ENCODE results near the genes POTEB3, GOLGA6L22, MAGEL2, GOLGA6L24, GOLGA8M and GOLGA6L7.

GRCh38 chr15:21263075-21263406, 177.3 kb downstream of the POTEB3 start:
- PRO-cap = no peak
- RAMPAGE, long total RNA, 4 experiments = no peak in any of the 4 experiments

GRCh38 chr15:21440258-21440937, at the start of gene POTEB3:
Gene POTEB3, minus strand, starts transcription at chr15:21440499.
- PRO-cap = no peak
- RAMPAGE, long total RNA, 4 experiments = no peak in any of the 4 experiments

DNA sequence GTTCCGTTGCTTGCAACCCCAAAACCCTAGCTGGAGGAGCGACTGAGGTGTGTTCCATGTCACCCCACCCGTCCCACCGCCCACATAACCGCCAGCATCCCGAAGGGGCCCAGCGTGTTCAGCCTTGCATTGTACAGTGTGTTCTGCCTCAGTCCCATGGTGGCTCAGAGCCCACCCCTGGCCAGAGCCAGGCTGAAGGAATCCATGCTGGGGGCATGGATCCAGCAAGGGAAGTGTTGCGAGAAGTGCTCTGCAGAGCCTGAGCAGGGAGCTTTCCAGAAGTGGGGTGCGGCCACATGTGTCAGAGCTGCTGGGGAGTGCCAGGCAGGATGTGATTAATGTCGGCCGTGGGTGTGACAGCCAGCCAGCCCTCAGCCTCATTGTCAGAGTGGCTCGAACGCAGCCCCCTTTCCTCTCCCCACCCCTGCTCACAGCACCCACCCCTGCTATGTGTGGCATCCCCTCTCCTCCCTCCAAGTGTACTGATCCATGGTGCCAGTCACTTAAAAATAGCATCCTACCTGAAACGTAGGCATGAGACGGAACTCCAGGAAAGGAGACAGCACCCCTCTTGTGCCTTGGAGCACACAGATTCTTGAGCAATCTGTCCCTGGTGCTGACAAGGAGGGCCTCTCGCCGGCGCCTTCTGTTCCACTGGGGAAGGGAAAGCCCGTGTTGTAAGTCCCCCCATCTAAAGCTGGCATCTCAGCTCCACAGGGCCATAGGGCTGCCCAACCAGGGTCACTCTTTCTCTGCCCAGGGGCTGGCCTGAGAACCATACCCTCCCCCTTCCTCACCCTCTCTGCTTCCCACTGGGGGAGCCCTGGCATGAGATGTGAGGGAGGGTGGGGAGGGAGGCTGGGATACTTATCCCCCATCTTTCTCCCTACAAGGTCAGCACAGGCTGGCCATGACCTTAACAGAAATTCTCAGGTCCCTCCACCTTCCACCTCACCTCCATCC, 145.0 kb downstream of the OR4N4 start:
- PRO-cap = no peak
- RAMPAGE, long total RNA, 4 experiments = no peak in any of the 4 experiments

DNA sequence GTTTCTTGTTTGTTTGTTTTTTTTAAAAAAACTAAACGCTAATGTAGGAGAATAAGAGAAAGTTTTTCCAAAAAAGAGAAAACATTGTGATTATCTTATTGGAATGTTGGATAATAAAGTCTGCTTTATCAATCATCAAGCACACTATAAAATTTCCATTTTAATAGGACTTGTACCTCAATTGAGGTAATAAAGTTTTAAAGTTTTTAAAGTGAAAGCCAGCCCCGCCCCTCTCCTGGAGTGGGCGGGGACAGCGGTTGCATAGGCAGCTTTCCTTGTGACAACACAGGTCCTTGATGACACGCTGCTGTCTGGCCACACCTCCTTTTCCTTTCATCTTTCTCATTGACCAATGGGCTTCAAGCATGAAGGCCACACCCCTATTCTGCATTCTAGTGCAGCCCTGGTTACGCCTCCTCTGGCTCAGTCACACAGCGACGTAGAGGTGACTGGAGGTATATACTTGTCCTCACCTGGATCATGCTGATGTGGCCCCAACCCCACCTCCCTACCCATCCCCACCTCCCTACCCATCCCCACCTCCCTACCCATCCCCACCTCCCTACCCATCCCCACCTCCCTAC, at the start of gene GOLGA6L22:
GOLGA6L22 (plus strand) TSS at position 390 of the 584 bp plus-strand sequence.
- PRO-cap = no peak
- RAMPAGE, long total RNA, 4 experiments = no peak in any of the 4 experiments

- PRO-cap = no peak
- RAMPAGE, long total RNA, 4 experiments = start-site peak on the plus strand in 2 of 4 experiments, at chr15:23310819-23310878 at its widest, 8 to 9 reads per replicate
Measured at GRCh38 chr15:23310438-23311172, 23.4 kb downstream of the GOLGA6L26 start.

DNA sequence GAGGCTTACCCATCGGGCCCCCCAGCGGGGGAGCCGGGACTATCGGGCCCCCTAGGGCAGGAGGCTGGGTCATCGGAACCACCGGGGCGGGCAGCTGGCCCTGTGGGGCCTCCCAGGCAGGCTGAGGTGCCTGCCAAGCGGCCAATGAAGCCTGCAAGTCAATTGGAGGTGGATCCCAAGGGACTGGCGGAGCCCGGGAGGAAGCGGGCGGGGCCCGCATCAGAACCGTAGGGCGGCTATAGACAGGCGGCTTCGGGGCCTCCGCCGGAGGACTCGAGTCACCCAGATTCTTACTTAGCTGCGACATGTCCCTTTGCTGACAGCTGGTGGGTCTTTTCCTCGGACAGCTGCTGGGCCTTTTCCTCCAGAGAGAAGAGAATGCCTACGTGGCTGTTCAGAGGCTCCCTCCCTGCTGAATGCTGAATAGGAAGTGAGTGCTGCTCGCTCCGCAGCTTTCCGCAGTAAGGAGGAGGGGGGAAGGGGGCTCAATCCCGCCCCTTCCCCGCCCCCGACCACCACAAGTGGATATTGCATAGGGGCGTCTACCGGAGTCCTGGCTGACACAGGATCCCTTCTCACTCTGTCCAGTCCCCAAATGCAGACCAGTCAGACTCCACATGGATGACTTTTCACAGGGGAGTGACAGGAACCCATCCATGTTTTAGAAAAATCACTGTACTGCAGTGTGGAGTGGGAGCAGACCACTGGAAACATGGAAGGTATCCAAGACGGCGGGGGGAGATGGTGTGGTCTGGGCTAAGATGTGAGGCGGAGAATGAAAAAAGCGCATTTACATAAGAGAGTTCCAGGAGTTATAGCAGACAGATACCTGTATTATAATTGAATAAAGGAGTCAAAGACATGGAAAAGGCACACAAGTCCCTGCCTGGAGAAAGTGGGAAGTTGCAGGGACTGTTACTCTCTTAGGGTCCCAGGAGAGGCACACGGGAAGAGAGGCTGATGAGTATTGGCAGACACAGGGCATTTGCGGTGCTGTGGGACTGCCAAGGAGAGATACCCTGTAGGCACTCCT, at the start of gene MAGEL2:
MAGEL2 (minus strand) TSS at position 432 of the 1,033 bp plus-strand sequence.
- PRO-cap = no peak
- RAMPAGE, long total RNA, 4 experiments = no peak in any of the 4 experiments

DNA sequence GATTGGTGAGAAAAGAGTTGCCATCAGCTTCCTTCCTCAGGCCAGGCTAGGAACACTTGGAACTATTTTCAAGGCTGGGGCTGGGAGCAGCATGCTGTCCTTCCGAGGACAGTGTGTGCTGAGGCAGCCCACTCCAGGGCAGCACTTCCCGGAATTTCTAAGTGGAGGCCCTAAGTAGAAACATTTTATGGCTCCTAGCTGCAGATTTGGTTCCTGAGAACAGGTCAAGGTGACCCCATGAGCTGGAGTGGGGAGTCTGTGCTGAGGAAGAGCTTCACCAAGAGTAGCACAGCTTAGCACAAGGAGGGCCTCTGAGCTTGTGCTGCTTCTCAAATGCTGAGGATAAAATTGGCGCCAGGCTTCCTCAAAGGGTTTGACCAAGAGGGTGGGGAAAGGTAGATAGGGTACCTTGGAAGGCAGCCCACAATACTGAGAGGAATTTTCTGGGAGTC, 111.1 kb upstream of the NDN start:
- PRO-cap = no peak
- RAMPAGE, long total RNA, 4 experiments = no peak in any of the 4 experiments

DNA sequence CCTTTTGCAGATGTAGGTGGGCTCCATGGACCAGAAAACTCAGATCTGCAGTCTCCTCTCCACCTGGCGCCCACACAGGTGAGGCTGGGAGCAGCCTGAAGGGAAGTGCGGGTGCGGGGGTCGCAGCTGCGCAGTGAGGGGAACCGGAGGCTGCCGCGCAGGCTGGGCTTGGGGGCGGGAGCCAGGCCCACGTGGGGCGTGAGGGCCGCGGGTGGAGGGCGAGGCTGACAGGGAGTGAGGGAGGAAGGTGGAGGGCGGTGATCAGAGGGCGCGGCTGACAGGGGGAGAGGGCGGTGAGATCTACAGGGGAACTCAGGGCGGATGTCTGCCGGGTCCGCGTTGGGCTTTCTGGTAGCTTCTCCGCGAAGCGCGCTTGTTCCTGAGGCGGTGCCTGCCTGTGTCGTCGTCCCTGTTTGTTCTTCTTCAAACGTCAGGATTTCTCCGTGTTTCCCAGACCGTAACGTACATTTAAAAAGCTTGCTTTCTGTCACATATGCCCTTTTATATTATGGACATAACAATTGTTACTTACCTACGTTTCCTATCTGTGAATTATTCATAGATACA, 414.4 kb upstream of the NDN start:
- PRO-cap = no peak
- RAMPAGE, long total RNA, 4 experiments = no peak in any of the 4 experiments

DNA sequence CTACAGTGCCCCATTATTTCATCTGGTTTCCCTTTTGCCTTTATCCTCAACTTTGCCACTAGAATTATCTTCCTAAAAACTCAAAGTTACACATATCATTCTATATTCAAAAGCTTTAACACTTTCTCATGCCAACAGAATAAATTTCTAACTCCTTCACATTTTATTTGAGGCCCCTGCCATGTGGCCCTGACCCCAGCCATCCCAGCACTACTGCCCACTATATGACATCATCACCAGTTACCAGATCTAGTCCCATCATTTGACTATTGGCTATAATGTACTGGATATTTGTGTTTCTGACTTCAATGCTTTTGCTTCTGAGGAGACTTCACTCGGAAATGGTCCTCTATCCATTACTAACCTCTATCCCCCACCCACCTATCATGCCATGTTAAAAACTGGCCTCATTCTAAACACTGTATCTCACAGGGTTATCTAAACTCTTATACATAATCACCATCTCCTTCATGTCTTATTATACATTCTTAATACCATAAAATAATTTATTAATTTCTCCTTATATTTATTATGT, 23.6 kb downstream of the UBE3A start:
- PRO-cap = no peak
- RAMPAGE, long total RNA, 4 experiments = start-site peak on the minus strand in 2 of 4 experiments, centred at positions 339 to 353 of the sequence, 9 to 10 reads per replicate

DNA sequence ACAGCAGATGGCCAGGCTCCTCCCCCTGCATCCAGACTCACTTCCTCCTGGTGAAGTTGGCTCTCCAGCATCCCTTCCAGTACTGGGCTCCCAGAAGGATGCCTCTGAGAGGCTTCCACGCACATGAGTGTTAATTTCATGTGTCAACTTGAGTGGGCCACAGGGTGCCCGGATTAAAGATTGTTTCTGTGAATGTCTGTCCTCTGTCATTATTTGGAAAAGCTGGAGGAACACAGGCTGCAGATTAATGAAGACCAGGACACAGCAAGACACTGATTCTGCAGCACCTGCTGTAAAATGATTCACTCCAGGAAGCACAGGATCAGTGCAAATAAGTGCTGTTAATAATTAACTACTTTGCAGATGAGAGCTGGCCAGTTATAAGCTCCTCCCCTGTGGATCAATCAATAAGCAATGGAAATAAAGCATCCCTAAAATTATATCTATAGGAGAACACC, 99.7 kb downstream of the ATP10A start:
- PRO-cap = no peak
- RAMPAGE, long total RNA, 4 experiments = no peak in any of the 4 experiments

DNA sequence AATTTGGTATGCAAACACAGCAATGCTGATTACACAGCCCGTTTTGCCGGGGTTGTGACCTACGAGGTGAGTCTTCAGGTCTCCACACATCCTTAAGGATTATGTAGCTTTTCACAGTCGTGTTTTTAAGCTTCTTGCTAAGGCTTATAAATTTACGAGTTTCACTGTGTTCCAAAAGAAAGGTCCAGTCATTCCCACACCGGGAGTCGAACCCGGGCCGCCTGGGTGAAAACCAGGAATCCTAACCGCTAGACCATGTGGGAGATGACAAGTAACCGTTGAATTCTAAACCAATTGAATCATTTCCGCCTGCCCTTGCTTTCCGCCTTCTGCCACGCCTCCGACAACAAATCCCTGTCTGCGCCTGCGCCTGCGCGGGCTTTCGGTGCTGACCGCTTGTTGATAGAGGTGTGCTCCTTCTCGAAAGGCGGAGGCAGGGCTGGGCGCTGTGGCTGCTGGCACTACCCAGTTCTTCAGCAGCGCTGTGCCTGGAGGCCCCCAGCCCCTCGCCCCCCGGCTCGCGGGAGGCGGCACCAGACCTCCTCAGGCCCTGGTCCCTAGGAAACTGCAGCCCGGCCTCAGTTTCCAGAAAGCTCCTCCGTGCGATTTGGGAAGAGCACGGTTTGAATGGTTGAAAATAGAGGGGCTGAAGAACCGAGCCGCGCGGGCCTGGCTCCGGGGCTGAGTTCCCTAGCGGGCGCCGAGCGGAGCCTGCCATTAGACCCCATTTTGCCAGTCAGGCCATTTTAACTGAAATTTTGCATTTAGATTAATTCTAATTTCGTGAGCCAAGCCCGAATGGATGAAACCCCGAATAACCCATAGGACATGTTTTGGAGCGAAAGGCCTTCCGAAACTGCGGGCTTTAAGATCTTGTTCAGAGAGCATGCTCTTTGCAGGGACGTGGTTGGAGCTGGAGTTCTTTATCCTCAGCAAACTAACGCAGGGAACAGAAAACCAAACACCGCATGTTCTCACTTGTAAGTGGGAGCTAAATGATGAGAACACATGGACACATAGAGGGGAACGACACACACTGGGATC, 219.2 kb upstream of the ATP10A start:
- PRO-cap = unidirectional peak, plus-strand start at position 349 of the sequence; unidirectional peak, plus-strand start at position 426 of the sequence; unidirectional peak, plus-strand start at position 476 of the sequence
- RAMPAGE, long total RNA, 4 experiments = no peak in any of the 4 experiments

DNA sequence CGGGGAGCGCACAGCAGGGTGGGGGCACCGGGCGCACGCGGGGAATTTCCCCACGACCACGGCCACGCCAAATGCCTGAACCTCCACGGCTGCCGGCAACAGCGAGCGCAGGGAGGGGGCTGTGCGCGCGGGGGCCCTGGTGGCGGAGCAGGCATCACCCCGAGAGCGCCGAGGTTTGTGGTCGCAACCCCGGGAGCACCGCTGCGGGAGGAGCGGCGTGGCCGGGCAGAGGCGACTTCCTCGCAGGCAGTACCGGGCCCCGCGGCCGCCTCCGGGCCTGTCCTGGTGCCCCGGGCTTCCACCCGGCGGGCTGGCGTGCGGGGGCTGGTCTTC, 7.5 kb upstream of the OCA2 start:
- PRO-cap = no peak
- RAMPAGE, long total RNA, 4 experiments = no peak in any of the 4 experiments

DNA sequence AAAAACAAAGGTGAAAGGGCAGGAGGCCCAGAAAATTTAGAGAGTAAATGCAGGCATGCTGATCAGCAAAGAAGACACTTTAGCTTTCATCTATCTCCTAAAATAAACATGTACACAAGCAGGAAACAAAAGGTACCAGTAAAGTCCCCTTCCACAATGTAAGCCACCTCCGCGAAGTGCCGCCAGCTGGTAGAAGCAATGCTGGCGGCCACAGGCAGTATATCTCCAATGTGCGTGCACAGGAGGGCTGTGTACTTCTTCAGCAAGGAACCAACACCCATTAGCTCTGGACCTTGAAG, 75.4 kb downstream of the HERC2 start:
- PRO-cap = no peak
- RAMPAGE, long total RNA, 4 experiments = start-site peak on the minus strand in 1 of 4 experiments, centred at position 196 of the sequence, 14 reads per replicate

DNA sequence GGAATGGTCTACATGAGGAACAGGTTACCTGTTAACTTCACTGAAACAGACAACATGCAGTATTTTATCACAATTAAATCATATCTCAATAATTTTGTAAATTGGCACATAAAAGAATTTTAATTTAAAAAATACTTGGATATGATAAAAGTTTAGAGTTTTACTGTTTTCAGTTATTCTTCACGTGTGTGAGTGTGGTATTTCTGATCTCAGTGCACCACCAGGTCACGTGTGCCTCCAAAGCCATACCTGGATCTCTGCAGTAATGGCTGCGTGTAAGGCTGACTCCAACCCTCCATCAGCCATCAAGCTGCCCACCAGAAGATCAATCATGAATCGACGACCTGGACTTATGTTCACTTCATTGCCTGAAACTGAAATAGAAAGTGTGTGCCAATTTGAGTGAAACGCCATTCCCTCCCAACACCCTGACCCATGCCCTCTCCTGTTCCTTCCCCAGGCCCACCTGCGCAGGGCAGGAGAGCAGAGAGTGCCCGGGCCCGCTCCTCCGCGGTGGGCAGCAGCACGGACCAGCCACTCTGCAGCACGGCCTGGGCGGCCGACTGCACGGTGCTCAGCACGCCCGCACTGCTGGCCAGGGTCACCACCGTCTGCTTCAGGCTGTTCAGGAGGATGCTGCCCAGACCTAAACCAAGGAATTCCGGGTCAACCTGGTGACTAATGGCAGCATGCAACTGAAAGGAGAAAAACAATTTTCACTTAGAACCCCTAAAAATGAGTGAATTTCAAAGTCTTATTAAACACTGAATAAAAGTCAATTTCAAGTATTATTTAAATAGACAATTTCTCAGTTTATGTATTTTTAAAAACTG, 66.1 kb downstream of the HERC2 start:
- PRO-cap = no peak
- RAMPAGE, long total RNA, 4 experiments = start-site peak on the minus strand in 1 of 4 experiments, centred at position 321 of the sequence, 23 reads per replicate

DNA sequence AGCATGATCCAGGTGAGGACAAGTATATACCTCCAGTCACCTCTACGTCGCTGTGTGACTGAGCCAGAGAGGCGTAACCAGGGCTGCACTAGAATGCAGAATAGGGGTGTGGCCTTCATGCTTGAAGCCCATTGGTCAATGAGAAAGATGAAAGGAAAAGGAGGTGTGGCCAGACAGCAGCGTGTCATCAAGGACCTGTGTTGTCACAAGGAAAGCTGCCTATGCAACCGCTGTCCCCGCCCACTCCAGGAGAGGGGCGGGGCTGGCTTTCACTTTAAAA, at the start of gene GOLGA6L24:
GOLGA6L24 (minus strand) TSS at position 60 of the 280 bp plus-strand sequence.
- PRO-cap = no peak
- RAMPAGE, long total RNA, 4 experiments = no peak in any of the 4 experiments

GRCh38 chr15:28712308-28712558, at the start of gene GOLGA8M:
Gene GOLGA8M, minus strand, starts transcription at chr15:28712421.
- PRO-cap = no peak
- RAMPAGE, long total RNA, 4 experiments = no peak in any of the 4 experiments

DNA sequence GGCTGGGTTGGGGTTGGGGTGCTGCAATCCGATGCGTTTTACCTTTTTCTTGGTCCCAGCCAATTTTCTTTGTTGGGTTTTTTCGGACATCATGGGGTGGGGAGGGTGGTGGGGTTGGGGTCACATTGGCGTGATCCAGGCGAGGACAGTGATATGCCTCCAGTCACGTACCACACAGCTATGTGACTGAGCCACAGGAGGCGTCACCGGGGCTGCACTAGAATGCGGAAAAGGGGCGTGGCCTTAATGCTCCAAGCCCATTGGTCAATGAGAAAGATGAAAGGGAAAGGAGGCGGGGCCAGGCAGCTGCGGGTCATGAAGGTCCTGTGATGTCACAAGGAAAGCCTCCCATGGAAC, at the start of gene GOLGA6L7:
GOLGA6L7 (minus strand) TSS at position 188 of the 357 bp plus-strand sequence.
- PRO-cap = no peak
- RAMPAGE, long total RNA, 4 experiments = no peak in any of the 4 experiments

DNA sequence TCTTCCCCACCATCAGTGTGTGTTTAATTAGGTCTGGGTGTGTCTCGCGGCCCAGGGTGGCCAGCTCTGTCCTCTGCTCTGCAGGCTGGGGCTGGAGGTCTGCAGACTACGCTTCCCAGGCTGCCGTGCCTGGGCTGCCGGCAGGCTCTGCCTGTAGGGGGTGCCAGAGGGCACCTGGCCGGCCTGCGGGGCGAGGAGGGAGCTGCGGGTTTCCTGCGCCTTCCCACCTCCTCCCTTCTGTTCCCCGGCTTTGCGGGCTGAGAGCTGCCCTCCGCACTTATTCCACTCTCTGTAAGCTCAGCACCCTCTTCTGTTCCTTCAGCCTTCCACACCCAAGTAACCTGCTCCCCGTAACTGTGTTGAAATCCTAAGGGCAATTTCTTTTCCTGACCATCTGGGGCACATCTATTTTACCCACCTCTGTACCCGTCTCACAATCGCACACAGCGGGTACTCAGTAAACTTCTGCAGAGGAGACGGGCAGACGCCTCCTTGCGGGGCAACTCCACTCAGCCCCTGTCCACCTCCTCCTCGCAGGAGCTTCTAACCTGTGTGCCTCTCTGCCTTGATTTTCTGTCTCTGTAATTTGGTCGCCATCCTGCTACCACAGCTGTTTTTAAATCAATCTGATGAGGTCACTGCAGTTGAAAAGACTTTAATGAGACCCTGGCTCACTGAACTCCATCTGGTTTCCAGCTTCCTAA, 129.6 kb downstream of the NSMCE3 start:
- PRO-cap = no peak
- RAMPAGE, long total RNA, 4 experiments = no peak in any of the 4 experiments

DNA sequence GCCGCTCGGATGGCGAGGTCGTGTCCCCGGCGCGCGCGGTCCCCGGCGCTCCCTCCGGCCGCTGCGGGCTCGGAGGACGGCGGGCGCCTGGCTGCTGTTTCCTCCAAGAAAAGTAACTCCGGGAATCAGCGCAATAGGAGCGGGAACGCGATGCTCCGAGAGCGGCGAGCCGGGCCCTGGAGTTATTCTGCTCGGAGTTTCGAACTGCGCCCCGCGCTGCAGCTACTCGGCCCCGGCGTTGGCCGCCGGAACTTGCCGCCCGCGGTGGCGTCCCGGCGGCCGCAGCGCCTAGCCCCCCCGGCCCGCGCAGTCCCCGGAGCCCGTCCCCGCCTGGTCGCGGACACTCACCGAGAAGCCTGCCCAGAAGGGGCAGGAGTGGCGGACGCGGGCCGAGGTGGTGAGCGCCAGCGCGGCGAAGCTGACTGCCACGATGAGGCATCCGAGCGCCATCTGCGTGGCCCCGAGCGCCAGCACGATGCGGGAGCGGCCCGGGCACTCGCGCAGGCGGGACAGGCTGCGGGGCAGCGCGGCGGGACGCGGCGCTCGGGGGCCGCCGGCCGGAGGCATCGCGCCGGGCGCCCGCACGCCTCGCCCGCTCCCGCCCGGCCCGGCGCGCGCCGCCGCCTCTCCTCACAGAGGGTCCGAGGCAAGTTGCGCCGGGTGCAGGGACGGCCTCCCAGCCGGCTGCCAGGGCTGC, 474 bp downstream of the ENTREP2 start:
- PRO-cap = unidirectional peak, plus-strand start at position 353 of the sequence
- RAMPAGE, long total RNA, 4 experiments = no peak in any of the 4 experiments

- PRO-cap = unidirectional peak, minus-strand start at chr15:29698496
- RAMPAGE, long total RNA, 4 experiments = start-site peak on the minus strand in 1 of 4 experiments, at chr15:29698440-29698518 at its widest, 5 reads per replicate
Measured at GRCh38 chr15:29698035-29698609, 124.1 kb downstream of the TJP1 start.